NT2/D1 (cell line): ENCODE data around the genes MYL6B, ZBTB39 and NEMP1.

DNA sequence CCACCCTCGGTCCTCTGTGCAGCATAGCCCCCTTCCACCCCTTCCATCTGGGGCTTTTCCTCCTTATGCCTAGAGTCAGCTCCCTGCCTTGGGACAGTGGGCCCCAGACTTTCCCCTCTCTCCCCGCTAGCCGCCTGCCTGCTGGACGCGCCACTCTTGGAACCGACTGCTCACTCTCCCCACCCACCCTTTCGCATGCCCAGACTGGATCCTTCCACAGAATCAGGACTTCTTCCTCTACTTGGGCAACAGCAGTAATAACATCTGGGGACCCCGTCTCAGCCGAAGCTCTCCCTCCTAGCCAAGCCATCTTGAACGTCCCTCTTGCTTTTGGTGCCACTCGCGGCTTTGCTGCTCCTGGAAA lies 633 bp downstream of the ESYT1 start:
- RRBS, 2 experiments, result no CpG with 5 or more reads among the region's 12 CpGs

DNA sequence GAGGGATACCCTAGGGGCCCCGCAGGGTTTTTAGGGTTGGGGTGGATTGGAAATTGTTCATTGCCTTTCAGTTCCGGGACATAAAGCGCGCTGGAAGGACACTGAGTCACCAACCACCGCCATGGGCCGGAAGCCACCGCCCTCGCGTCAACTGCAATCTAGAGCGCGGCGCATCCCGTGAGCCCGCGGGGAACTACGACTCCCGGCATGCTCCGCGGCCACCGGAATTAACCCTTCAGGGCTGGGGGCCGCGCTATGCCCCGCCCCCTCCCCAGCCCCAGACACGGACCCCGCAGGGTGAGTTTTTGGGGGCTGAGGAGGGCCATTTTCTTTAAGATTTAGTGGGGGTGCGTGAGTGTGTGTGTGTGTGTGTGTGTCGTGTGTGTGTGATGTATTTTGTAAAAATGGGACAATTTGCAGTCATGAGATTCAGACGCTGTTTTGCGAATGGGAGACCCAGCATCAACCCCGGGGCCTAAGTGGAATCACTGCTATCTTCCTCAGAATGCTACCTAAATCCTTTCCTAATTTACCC lies at the start of gene MYL6B:
MYL6B (plus strand) TSS at position 253 of the 535 bp plus-strand sequence.
- RRBS, 2 experiments, result under 1 to 1% methylated on average over 14 of the region's 30 CpGs

GRCh38 chr12:56257152-56258185 lies 715 bp downstream of the ANKRD52 start:
- RRBS, 2 experiments, result under 1 to 2% methylated on average over 13 to 20 of the region's 48 CpGs

DNA sequence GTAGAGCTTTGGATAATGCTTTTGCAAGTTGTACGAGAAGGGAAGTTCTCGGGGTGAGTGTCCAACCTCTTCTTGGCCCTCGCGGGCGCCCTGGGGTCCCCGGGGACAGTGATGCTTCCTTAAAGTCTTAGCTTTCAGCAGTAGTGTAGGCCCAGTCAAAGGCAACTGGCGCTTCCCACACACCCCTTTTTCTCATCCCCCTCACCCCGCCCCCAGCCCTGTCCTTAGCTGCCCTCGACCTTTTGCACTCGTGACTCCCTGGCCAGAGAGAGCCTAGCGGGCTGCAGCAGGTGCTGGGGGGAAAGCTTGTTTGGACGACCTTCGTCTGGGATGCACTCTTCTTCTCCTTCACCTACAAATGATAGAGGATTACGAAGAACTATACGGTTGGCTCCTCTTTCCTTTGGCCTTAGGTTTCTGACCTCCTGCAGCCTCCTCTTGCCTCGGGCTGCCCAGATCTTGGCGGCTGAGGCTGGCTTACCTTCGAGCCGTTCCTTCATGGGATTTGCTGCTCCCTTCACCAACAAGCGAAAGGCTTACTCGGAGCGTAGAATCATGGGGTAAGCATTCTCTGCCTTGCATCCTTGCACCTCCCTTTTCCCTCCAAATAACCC lies 746 bp downstream of the COQ10A start:
- RRBS, 2 experiments, result no CpG with 5 or more reads among the region's 22 CpGs

DNA sequence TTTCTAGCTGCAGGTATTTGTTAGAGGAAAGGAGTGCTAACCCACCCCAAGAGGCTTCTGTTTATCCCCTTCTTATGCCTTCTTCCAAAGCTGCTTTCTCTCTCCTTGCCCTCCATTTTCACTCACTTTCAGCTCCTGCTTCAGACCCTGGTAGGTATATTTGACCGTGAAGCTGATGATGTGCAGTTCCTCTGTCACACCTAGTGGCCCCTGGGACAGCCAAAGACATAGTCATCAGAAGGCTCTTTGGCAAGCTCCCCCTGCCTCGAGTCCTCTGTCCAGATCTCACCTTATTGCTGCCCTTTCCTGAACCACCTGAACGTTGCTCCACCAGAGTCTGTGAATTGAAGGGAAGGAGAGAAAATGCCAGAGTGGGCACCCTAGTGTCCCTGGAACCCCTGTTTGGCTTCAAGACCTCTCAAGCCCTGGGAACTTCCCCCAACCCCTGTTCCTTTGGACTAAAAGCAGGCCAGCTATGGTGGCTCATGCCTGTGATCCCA lies 10.6 kb downstream of the STAT2 start:
- RRBS, 2 experiments, result no CpG with 5 or more reads among the region's 3 CpGs

DNA sequence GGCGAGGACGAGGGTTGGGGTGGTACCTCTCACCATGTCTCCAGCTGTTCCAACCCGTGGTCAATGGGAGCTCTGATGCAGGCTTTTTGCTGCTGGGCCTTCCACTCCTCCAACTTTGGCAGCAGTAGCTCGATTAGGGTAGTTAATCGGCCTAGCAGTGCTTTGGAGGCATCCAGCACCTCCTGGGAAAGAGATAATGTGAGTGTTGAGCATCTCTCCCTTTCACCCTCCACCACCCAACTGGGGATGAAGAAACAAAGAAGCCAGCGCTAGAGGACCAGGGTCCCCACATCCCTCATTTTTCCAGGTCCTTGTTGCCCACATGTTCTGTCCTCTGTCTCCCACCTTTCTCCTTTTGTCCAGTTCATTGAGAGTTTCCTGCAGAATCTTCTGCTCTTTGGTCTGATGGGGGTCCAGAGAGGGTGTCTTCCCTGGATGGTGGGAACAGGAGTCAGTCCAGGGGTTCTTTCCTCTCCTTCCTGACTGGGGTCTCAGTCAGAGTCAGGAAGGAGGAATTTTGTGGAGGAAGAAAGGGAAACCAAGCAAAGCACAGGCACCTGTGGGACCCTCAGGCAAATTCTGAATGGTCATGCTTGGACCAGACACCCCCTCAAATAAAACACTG lies 5.4 kb downstream of the STAT2 start:
- RRBS, 2 experiments, result no CpG with 5 or more reads among the region's 6 CpGs

GRCh38 chr12:56522142-56523209 lies 856 bp downstream of the RBMS2 start:
- RRBS, 2 experiments, result no CpG with 5 or more reads among the region's 7 CpGs

DNA sequence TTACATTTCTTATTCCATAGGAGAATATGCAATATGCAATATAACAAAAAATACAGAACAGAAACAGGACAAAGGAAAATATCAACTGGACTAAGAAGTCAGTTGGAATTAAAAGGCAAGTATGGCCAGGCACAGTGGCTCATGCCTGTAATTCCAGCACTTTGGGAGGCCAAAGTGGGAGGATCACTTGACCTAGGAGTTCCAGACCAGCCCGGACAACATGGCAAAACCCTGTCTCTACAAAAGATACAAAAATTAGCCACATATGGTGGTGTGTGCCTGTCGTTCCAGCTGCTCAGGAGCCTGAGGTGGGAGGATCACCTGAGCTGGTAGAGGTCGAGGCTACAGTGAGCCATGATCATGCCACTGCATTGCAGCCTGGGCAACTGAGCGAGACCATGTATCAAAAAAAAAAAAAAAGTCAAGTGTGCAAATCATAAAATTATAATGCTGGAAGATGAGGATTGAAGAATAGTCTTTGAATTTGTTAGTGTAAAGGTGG lies 6.3 kb downstream of the RBMS2 start:
- RRBS, 2 experiments, result no CpG with 5 or more reads among the region's 4 CpGs

DNA sequence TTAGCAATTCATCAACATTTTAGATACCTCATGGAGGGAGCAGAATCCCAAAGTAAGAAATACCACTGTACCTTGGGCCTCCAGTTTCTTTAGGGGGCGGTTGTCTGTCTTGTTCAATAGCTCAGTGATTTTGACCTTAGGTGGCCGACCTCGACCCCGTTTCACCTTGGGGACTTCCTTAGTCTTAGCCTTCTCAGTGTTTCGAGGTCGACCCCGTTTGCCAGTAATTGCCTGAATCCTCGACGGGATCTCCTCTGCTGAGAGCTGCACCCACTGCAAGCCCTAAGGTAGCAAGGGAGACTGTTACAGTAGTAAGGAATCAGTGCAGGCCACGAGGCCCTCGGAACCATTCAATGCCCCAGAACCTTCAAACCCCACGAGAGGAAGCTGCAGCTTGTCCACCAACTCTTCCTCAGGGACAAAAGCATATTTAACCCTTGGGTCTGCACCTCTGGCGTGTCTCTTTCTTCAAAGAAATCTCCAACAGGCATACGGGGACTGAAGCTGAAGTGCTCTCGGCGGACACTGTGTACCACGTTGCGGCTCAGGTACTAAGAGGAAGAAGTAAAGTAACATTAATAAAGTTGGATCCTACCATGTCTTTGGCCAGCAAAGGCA lies 20.4 kb downstream of the BAZ2A start:
- RRBS, 2 experiments, result no CpG with 5 or more reads among the region's 18 CpGs

DNA sequence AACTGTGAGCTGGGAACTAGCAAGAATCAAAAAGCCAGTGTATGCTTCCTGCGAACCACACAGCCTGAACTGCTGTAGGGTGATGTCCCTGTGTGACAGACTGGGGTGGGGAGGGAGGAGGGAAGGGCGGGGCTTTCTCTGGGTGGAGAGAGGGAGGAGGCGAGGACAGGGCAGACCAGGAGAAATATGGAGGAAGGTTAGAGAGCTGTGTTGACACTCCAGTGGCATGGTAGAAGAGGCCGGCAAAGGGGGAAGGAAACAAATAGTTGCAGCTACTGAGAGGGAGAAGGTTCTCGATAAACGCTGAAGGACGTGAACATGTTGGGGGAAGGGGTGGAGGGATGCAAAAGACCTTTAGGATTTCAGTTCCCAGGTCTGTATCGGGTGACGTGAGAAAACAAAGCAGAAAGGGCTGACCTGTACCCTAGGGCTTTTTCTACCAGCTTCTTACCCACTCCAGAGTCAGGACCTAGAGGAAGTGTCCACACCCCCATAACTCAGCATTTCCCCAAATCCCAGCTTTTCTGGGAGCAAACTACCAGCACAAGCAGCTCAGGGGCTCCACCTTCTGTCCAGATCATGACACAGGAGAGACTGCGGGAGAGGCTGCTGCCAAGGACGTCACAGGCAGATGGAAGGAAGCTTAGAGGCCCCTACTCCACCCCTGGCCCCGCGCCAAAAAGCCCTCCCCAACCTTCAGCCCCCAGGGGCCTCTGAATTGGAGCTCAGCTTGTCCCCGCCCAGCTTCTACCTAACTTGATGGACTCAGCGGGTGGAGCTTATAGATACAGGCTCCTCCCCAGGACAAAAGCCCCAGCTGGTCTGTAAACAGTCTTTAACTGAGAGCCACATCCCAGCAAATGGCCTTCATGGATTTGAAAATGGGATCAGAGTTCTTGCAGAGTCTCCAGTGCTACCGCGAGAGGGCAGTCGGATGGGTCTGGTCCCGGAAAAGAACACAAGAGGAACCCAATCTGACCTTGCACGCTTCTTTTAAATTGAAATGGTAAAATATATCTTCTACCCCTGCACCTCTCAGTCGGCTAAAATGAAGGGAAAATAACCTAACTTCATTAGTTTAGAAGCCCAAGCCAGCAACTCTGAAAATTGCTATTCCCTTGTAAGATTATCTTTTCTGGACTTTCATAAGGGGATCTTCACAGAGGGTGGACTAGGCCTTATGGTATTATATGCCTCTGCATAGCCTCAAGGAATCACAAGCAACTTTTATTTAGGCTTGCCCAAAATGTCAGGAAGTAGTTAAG lies 6.6 kb upstream of the BAZ2A start:
- RRBS, 2 experiments, result no CpG with 5 or more reads among the region's 21 CpGs

DNA sequence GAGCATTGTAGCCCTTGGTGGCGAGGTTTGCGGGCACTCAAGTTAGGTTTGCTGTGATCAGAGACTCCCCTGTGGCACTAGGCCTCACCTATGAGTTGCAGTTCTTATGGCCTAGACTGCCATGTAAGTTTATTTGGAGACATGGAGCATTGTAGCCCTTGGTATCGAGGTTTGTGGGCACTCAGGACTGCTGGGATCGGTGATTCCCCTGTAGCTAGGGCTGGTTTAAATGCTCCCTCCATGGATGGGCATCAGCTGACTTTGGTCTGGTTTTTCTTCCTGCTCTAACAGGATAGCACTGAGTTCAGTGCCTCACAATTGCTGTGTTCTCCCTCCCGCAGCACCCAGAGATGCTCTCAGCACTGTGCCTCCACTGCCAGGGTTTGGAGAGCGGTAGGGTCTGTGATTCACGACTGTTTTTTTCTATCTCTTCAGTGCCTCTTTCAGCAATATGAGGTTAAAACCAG lies 8.1 kb downstream of the RDH16 start:
- RRBS, 2 experiments, result no CpG with 5 or more reads among the region's 7 CpGs

GRCh38 chr12:56991239-56991980 lies 2.9 kb upstream of the GPR182 start:
- RRBS, 2 experiments, result no CpG with 5 or more reads among the region's 5 CpGs

GRCh38 chr12:57005765-57007012 lies at the start of gene ZBTB39:
ZBTB39 (minus strand) TSS chr12:57006546.
- RRBS, 2 experiments, result under 1 to 1% methylated on average over 44 to 47 of the region's 101 CpGs

DNA sequence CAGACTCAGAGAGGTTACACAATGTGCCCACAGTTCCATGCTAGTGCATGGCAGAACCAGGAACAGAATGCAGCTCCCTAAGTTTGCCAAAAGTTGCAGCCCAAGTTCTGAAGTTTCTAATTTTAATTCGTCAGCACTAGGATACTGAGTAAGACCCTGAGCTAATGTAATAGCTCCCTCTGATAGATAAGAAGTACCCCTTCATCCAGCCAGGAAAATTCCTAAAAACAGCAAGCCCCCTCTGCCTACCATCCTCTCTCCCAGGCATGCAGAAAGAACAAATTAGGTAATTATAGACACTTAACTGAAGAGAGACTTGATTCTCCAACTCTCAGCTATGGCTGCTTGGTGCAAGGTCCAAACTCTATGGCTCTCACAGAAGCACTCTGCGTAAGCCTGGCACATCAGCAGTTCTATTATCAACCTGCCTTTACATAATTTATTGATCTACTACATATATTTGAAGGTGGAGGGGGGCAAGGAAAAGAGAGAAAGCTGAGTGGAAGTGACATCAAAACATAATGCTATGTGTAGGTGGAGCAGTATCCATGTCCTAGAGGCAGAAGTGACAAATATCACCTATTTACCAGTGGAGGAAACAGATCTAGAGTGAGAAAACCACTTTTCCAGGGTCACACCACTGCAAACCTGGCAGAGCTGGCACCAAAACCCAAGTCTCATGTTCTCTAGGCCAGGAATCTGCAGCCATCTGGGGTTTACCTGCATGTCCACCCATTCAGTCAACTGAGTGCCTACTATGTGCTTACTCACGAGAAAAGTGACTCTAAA lies 1.1 kb upstream of the MYO1A start:
- RRBS, 2 experiments, result no CpG with 5 or more reads among the region's 3 CpGs

DNA sequence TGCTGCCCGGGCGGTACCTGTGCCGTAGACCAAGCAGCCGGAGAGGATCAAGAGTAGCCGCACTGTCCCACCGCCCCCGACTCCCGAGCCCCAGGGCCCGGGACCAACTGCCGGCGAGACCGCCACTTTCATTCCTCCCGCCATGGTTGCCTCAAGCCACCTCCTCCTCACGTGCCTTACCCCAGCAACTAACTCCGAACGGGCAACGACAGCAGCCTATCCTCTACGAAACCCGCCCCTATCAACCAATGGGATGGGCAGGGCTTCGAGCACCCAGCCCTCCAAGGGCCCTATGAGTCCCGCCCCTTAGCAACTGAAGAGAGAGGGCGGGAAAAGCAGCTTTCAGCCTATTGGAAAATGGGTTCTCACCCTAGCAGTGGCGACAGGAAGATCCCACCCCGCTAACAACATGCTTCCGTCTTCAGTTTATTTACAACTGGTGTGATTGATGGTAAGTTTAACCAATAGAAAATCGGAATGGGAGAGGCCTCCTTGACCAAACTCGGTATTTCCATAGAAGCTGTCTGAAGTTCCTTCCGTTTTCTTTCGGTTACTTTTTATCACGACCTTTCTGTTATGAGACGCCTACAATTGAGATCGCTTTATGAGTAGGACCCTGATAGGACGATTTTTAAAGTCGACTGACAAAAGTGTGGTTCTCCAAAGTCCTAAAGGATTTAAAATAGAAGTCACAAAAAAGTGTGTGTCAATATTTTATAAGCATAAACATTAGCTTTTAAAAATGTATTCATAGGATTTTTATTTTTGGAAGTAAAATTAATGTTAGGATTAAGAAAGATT lies at the start of gene NEMP1:
NEMP1 (minus strand) TSS at position 190 of the 801 bp plus-strand sequence.
- RRBS, 2 experiments, result under 1 to 2% methylated on average over 6 to 7 of the region's 34 CpGs

- RRBS, 2 experiments, result no CpG with 5 or more reads among the region's 14 CpGs
Measured at GRCh38 chr12:57085664-57086537, 3.0 kb upstream of the NAB2 start.

DNA sequence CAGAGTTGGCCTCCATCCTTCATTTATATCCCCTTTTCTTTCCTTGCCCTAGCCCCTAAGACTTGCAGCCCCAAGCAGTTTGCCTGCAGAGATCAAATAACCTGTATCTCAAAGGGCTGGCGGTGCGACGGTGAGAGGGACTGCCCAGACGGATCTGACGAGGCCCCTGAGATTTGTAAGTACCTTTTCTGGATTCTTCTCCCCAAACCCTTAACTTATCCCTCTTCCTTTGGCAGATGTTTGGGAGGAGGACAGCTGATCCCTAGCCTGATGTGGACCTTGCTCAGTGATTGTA lies 10.1 kb downstream of the LRP1 start:
- RRBS, 2 experiments, result no CpG with 5 or more reads among the region's 5 CpGs

- RRBS, 2 experiments, result no CpG with 5 or more reads among the region's 9 CpGs
Measured at GRCh38 chr12:57138702-57139427, 10.6 kb downstream of the LRP1 start.

DNA sequence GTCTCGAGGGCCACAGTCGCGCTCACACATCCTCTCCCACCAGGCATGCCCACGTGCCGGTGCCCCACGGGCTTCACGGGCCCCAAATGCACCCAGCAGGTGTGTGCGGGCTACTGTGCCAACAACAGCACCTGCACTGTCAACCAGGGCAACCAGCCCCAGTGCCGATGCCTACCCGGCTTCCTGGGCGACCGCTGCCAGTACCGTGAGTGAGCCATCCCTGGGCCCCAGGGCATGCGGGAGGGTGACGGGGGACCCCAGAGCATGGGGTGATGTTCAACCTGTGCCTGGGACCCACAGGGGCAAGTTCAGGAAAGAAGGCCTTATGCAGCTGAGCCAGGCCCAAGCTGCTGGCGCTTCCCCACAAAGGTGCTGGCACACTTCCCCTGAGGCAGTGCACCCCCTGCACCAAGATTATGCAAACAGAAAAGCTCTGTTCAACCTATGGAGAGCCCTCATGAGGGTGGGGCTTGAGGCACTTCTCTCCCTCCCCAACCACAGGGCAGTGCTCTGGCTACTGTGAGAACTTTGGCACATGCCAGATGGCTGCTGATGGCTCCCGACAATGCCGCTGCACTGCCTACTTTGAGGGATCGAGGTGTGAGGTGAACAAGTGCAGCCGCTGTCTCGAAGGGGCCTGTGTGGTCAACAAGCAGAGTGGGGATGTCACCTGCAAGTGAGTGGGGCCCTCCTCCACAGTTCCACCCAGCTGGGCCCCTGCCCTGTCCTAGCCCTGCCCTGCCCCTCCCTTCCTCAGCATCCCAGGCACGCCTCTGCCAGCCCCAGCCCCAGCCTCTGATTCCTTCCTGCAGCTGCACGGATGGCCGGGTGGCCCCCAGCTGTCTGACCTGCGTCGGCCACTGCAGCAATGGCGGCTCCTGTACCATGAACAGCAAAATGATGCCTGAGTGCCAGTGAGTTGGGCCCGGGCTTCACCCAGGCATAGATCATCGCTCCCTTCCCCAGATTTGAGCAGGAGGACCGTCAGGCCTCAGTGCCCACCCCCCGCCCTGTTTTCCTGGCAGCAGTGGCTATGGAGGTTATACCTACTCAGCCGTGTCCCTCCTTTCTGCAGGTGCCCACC lies 5.6 kb upstream of the NXPH4 start:
- RRBS, 2 experiments, result 98% methylated on average over 6 of the region's 32 CpGs; no CpG with 5 or more reads in 1 of the 2 experiments